Paraaortic lymph node (tissue), 1 donor: Measurements from ENCODE around the genes KLK6, VSIG10L and C19orf84.

- PRO-cap, result no peak
Measured at GRCh38 chr19:50791231-50791745, 1.1 kb downstream of the ACP4 start.

DNA sequence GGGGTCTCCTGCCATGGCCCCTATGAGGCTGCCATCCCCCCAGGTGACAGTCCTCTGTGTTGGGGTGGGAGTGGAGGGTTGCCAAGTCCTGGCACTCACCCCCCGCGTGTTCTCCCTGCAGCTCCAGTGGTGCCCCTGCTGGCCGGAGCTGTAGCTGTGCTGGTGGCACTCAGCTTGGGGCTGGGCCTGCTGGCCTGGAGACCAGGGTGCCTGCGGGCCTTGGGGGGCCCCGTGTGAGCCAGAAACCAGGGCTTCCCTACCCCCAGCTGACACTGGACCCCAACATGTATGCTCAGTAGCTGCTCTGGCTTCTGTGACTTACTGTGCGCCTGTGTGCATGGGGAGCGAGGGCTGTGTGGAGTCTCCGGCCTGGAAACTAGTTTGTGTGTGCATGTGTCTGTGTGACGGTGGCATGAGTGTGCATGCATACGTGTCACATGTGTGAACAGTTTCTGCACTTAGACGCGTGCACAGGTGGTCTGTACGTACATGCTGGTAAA, 4.8 kb downstream of the ACP4 start:
- PRO-cap, result no peak

GRCh38 chr19:50830196-50830718, 3.1 kb downstream of the KLK15 start:
- PRO-cap, result no peak

DNA sequence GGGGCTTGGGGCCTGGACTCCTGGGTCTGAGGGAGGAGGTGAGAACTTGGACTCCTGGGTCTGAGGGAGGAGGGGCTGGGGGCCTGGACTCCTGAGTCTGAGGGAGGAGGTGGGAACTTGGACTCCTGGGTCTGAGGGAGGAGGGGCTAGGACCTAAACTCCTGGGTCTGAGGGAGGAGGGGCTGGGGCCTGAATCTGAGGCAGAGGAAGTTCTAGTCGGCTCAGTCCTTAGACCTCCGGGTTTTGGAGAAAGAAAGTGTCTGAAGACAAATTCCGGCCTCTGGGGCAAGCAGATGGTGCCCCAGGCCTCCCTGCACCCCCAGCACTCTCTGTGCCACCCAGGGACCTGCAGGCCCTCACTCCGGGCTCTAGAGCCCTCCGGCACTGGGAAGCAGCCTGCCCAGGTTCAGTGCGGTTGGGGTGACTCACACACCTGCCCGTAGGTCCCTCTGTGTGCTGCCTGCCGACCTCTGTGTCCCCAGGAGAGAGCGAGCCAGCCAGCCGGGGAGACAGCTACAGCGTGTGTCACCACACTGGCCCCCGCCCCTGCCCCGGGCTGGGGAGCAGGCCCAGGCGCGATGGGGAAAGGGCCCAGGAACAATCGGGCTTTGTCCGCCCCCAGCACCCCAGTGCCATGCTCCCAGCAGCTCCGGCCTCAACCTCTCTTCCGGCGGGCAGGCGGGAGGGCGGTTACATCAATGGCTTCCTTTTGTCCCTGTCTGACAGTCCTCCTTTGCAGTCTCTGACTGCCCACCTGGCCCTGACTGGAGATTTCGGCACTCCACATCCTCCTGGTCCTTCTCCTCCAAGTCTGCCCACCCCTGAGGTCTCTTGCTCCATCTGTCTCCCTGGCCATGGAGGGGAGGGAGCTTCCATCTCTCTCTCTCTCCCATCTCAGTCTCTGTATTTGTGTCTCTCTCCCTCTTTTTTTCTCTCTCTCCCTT, at the start of gene KLK6:
KLK6 (minus strand) TSS at position 535 of the 944 bp plus-strand sequence.
- PRO-cap, result no peak

GRCh38 chr19:51107365-51108241, 606 bp downstream of the CTU1 start:
- PRO-cap, result no peak

GRCh38 chr19:51136731-51137559, 5.2 kb upstream of the SIGLEC7 start:
- PRO-cap, result no peak

- PRO-cap, result bidirectional peak, plus-strand start at chr19:51340020, minus-strand start at chr19:51339755
Measured at GRCh38 chr19:51339489-51340700, 2.0 kb downstream of the VSIG10L start.

- PRO-cap, result bidirectional peak, plus-strand start at chr19:51341870, minus-strand start at chr19:51341813
Measured at GRCh38 chr19:51341664-51342507, at the start of gene VSIG10L. Gene VSIG10L (minus strand): TSS chr19:51342139.

DNA sequence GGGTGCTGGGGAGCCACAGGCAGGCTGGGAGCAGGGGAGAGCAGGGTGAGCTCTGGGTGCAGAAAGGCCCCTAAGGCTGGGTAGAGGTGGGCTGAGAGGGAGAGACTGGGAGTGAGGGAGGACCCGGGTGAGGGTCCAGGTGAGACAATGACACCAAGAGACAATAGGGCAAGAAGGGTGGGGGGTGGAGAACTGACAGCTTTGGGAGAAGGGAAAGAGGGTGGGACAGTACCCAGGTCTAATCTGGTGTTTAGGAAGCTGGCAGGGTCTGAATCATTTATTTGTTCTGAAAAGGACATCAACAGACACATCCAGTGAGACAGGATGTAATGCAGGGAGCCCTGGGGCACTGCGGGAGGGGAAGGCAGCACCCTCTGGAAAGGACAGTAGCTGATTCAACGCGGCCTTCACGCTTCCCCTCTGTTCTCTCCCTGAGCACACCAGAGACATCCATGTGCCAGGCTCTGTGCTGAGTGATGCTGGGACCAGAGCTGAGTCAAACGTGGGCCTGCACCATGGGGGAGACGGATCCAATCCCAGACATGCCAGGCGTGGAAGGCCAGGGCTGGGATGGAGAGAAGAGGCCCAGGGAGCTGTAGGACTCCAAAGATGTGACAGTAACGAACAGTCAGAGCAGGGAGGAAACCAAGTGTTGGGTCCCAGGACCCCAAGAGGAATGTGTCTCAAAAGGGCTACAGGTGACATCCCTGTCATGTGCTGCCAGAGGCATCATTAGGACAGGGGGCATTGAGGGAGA, 2.0 kb downstream of the ETFB start:
- PRO-cap, result no peak

DNA sequence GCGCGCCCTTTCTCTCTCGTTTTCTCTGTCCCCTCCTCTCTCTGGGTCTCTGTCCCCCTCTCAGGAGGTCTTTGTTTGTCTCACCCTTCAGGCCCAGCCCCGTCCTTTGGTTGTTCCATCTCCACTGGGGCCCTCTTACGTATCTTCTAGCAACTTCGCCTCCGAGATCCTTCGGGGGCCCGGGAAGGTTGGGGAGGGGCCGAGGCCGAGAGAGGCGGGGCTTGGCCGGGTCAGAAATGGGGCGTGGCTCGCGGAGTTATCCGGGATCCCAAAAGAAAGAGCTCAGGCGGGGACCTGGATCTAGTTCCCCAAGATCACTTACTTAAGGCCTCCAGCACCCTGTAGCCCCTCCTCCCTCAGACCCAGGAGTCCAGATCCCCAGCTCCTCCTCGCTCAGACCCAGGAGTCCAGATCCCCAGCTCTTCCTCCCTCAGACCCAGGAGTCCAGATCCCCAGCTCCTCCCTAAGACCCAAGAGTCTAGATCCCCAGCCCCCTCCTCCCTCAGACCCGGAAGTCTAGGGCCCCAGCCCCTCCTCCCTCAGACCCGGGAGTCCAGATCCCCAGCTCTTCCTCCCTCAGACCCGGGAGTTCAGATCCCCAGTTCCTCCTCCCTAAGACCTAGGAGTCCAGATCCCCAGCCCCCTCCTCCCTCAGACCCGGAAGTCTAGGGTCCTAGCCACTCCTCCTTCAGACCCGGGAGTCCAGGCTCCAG, at the start of gene C19orf84:
C19orf84 (minus strand) TSS at position 198 of the 713 bp plus-strand sequence.
- PRO-cap, result no peak

GRCh38 chr19:51393750-51394778, 3.7 kb upstream of the C19orf84 start:
- PRO-cap, result bidirectional peak, plus-strand start at chr19:51394175, minus-strand start at chr19:51394110; bidirectional peak, plus-strand start at chr19:51394476, minus-strand start at chr19:51394218

GRCh38 chr19:51468739-51469775, 10.8 kb upstream of the SIGLEC8 start:
- PRO-cap, result no peak

GRCh38 chr19:51551578-51552151, 19.4 kb upstream of the ZNF175 start:
- PRO-cap, result no peak

DNA sequence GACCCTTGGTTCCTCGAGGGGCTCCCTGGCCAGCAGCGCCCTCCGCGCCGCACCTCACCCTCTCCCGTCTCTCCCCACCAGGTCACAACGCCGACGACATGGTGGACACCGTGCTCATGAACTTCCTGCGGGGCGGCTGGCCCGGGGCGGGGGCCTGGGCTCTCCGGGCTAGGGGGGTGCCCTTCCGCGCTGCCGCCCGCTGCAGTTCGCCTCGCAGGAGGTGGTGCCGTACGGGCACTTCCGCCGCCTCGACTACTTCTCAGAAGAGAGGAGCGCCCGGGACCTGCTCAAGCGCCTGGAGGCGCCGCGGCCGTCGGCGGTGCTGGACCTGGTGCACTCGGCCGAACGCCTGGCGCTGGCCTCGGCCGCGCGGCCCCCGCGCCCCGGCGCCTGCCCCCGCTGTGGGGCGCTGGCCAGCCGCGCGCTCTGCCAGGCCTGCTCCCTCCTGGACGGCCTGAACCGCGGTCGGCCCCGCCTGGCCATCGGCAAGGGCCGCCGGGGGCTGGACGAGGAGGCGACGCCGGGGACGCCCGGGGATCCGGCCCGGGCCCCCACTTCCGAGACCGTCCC, 29.0 kb downstream of the SIGLEC5 start:
- PRO-cap, result bidirectional peak, plus-strand start at position 262 of the sequence, minus-strand start at position 195 of the sequence

DNA sequence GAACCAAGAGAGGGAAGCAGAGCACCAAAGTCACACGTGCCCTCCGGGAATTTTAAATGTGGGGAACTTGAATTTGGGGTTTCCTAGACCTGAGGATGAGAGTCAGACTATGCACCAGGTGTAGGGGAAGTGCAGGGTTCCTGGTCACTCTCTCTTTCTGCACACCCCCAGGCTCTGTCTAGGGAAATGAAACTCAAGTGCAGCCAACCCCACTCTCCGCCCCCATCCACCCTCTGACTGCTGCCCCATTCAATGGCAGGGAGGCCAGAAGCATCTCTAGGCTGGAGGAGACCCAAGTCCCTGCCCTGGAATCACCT, 4.5 kb upstream of the SIGLEC14 start:
- PRO-cap, result unidirectional peak, minus-strand start at position 159 of the sequence

- PRO-cap, result no peak
Measured at GRCh38 chr19:51695555-51696556, 2.7 kb downstream of the SPACA6 start.

GRCh38 chr19:51697014-51697291, 3.8 kb downstream of the SPACA6 start:
- PRO-cap, result no peak

GRCh38 chr19:51704455-51704885, 11.3 kb downstream of the SPACA6 start:
- PRO-cap, result no peak

DNA sequence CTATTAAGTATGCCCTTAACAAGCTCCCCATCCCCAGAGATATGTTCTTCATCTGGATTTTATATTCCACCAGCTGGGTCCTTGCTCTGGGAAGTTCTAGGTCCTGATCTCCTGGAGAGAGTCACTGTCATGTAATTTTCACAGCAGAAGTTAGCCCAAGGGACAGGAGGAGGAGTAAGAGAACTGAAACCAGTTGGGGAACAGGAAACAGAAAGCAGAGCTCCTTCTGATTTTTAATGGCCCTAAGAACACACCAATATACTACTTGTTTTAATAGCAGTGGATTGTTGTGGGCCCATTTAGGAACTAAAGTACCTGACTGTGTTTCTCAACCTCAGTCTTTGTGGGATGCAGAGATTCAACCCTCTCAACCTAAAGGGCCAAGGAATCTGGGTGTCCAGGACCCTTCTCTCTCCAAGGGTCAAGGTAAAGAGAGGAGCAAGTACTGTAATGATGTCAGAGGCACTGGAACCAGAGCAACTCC, 8.2 kb upstream of the FPR3 start:
- PRO-cap, result no peak

- PRO-cap, result no peak
Measured at GRCh38 chr19:51803936-51804510, 9.1 kb downstream of the FPR3 start.